PFSK-1 (cell line): ENCODE data around the gene FOSL2.

GRCh38 chr2:27583360-27583971 is 624 bp downstream of the ZNF512 start:
- RRBS = no CpG with 5 or more reads among the region's 13 CpGs

DNA sequence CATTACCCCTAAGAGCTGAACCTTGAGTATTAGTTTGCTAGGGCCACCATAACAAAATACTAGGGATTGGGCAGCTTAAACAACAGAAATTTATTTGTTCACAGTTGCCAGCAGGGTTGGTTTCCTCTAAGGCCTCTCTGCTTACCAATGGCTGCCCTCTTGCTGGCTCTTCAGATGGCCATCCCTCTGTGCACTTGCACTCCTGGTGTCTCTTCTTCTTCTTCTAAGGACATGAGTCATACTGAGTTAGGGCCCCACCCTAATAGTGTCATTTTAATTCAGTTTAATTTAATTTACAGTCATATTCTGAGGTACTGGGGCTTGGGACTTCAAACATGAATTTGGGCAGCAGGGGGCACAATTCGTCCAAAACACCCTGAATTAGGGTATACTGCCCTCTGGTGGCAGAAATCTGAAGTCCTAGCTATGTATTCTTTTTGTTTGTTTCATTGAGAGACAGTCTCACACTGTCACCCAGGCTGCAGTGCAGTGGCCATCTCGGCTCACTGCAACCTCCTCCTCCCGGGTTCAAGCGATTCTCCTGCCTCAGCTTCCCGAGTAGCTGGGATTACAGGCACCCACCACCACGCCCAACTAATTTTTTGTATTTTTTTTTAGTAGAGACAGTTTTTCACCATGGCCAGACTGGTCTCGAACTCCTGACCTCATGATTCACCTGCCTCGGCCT is 19.8 kb downstream of the SLC4A1AP start:
- RRBS = no CpG with 5 or more reads among the region's 8 CpGs

GRCh38 chr2:27730216-27730755 is 41.2 kb upstream of the MRPL33 start:
- RRBS = no CpG with 5 or more reads among the region's 4 CpGs

DNA sequence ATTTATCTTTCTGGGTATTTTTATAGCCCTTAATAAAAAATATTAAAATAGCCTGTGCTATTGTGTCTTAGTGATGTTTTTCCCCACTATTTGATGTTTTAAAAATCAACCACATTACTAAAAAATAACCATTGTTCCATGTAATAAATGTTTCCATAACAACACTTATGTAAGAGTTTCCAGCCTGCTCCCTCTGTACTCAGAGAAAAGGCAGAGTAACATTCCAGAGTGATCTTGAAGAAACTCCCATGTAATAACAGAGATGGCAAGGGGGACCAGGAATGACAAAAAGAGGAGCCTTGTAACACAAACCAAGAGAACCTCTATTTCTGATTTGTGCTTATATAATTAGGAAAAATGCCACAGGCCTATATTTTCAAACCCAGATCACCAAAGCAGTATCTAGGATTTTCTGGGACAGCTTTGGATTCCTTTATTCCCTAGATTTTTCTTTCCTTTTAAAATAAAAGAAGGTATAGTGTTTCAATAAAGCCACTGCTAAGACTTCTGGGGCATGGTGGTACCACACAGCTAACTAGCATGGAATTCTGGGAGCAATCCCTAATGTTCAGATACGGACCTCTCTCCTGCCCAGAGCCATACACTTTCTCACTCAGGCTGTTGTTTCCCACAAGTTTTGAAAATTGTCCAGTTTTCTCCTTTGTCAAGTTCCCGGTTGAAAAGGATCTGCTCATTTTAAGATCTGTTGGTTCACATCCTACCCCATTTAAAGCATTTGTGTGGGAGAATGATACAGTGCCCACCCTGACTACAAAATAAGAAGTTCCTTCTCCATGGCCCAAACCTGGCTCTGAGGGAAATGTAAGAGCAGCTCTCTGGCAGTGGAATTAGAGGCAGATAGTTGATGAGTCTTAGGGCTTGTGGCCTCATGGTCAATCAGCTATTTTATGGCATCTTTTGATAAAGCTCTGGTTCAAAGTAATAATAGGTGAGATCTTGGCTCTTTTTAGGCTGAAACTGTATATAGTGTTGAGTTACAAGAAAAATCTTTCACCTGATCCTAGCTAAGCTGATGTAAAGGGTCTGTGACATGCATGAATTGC is 8.5 kb downstream of the MRPL33 start:
- RRBS = no CpG with 5 or more reads among the region's 2 CpGs

- RRBS = no CpG with 5 or more reads among the region's 12 CpGs
Measured at GRCh38 chr2:28275885-28276731, 116.5 kb upstream of the FOSL2 start.

- RRBS = no CpG with 5 or more reads among the region's 3 CpGs
Measured at GRCh38 chr2:28280461-28280861, 112.2 kb upstream of the FOSL2 start.

GRCh38 chr2:28378651-28378845 is 14.1 kb upstream of the FOSL2 start:
- RRBS = no CpG with 5 or more reads among the region's 2 CpGs

DNA sequence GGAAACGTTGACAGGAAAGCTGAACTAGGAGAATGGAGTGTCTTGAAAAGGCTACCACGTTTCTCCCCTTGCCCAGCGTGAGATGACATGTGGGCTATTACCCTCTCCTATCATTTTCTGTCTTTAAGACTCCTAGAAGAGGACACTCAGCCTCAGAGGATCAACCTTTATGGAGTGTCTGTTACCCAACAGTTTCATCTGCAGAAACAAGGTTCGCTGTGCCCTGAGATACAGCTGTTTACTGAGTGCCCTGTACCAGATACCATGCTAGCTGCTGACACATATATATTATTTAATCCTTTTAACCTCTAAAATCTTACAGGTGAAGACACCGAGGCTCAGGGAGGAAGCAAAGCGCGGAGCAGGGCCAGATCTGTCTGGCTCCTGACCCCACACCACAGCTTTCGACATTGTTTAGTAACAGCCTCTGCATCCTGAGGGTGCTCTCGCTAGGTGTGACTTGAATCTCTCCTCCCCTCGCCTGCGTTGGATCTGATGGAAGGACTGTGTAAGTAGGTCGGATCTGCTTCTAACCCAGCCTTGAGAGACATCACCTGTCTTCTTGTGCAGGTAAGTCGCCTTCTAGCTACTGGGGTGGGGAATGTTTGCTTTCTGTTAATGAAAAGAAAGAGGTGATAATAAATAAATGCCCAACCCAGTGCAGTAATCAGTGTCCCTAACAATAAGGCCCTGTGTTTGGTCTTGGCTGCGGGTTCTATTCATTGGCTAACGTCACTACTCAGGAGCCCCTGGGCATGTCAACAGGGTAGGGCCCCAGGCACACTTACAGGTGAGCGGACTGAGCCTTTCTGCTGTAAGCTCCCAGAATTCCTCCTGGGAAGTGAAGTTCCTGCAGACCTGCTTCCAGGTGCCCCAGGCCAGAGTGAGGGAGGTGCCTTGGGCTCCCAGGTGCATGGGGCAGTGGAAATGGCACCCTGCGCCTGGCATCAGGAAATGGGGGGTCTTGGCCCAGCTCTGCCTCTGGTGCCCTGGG is 11.5 kb upstream of the FOSL2 start:
- RRBS = no CpG with 5 or more reads among the region's 17 CpGs

DNA sequence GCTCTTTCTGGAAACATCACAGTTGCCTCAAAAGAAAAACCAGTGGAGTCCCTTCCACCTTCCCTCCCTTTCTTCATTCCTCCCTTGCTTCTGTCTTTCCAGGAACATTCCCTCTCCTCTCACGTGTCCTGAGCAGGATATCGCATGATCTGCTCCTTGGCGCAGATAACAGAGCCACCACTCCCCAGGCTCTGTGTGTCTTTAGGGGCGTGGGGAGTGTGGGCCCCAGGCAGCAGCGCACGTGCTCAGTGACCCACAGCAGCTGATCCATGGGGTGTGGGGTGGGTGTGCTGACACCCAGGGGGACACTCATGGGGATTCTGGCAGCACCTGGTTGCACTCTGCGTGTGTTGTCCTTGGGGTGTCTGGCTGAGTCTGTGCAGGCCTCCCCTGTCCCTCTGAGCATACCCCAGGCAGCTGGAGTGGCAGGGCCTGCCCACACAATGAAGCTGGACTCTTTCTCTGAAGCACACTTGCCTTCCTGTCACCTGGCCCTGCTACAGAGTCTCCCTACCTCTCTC is 9.9 kb upstream of the FOSL2 start:
- RRBS = no CpG with 5 or more reads among the region's 7 CpGs

DNA sequence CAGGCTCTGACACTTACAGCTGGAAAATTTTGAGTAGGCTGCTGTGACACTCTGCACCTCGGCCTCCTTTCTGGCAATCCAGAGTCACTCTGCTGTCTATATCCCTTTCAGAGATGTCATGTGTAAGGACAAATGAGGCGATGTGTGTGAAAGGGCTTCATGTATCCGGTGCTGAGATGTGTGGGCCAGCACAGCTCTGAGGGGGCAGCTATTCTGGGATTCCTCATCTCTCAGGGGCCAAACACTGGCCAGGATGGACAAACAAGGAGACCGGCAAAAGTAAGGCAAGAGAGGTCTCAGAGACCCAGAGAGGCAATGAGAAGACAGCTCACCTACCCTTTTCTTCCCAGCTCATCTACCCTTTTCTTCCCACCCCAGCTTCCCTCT is 3.5 kb upstream of the FOSL2 start:
- RRBS = no CpG with 5 or more reads among the region's 4 CpGs

- RRBS = no CpG with 5 or more reads among the region's 52 CpGs
Measured at GRCh38 chr2:28392761-28393241, at the start of gene FOSL2. FOSL2 (plus strand) TSS chr2:28392858.

- RRBS = no CpG with 5 or more reads among the region's 6 CpGs
Measured at GRCh38 chr2:28395974-28396667, 3.5 kb downstream of the FOSL2 start.

DNA sequence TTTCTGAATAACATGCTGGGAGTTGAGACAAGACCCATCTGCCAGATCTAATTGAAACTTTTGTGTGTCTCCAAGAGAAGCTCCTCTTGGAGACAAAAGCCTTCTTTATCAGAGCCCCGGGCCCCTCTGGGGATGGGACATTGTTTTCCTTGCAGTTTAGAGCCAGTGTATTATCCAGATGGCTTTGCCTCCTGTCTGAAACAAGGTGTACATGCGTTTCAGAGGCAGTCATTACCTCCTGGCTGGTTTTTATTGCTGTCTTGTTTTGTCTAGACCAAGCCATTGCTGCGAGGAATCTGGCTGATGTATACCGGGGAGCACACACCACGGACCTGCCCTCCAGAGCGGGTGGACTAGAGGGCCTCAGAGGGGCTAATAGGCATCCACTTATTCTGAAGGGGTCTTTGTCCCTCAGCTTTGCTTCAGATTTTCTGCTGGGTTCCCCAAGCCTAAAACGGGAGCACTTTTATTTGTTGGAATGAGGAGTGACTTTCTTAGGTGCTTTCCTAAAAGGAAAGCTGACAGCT is 7.9 kb downstream of the FOSL2 start:
- RRBS = no CpG with 5 or more reads among the region's 7 CpGs

DNA sequence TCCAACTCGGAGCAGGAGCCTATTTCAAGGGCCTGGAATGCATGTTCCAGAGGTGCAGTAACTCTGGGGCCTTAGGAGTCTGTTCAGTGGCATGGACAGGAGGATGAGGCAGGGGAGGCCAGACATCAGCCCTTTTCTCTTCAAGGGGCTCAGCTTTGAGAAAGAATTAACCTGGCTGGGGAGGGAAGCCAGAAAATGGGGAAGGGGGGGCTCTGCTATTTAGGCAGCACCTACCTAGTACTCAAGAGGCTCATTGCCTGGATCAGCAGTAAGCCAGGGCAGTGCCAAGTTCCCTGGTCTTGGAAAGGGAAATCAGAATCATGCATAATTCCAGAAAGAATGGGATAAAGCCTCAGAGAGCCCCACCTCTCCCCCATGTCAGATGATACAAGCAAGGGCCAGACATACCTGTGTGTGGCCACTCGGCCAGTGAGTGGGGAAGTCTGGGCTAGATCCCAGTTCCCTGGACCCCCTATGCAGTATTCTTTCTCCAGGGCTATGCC is 12.3 kb downstream of the FOSL2 start:
- RRBS = no CpG with 5 or more reads among the region's 2 CpGs

DNA sequence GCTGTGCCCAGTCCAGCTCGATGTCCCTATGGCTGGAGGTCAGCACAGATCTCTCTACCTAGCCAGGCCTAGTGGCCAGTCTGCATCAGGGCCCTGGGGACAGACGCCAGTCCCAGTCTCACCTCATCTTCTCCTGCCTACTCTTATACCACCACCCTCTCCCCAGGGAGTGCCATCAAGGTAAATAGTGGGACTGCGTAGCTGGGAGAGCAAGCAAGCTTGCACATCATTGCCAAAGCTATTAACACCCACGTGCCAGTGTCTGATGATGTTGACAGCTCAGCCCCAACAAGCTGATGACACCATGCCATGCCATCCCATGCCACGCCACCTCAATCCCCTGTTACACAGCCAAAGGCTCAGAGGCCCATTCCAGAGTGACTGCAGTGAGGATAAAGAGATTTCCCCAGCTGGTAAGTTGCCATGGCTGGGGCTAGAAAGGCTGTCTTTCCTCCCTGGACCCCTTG is 7.5 kb upstream of the PLB1 start:
- RRBS = no CpG with 5 or more reads among the region's 5 CpGs

GRCh38 chr2:28544044-28544296 is 48.1 kb downstream of the PLB1 start:
- RRBS = no CpG with 5 or more reads among the region's 5 CpGs

- RRBS = no CpG with 5 or more reads among the region's 8 CpGs
Measured at GRCh38 chr2:28548054-28548622, 52.3 kb downstream of the PLB1 start.

DNA sequence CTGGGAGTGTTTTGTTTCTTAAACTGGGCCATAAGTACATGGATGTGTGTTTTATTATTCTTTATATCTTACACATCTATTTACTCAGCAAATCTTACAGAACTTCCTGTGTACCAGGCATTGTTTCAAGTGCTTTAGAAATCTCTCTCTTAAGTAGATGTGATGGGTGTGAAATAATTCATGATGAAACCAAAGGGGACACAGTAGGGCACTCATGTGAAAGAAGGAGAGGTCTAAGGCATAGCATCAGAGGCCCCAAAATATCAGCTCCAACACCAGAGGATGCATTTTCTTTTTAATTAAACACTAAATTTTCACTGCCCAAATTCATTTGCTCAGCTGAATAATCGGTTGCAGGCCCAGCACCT is 107.5 kb downstream of the PLB1 start:
- RRBS = no CpG with 5 or more reads among the region's 1 CpG

DNA sequence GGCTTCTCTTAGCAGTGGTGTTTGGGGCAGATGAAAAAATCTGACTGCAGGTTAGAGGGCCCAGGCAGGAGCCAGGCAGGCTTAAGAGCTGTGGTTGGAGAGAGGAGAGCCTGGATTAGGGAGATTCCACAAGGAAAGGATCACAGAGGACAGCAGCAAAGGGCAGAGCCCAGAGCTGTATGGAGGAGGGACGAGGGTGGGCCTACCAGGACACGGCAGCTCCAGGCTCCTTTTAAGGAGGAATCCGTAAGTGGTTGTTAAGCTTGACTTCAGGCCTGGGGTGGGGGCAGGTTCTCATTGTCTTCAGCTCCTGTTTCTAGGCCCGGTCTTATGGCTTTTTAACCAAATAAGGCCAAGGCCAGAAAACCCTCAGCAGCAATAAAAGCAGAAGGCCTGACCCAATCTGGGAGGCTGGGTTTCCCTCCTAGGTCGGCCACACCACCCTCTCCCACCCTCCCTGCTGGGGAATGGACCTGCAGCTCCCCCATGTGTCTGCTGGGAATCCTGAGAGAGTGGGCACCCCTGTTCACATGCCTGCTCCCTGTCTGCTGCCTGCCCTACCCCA is 111.1 kb downstream of the PLB1 start:
- RRBS = no CpG with 5 or more reads among the region's 5 CpGs

DNA sequence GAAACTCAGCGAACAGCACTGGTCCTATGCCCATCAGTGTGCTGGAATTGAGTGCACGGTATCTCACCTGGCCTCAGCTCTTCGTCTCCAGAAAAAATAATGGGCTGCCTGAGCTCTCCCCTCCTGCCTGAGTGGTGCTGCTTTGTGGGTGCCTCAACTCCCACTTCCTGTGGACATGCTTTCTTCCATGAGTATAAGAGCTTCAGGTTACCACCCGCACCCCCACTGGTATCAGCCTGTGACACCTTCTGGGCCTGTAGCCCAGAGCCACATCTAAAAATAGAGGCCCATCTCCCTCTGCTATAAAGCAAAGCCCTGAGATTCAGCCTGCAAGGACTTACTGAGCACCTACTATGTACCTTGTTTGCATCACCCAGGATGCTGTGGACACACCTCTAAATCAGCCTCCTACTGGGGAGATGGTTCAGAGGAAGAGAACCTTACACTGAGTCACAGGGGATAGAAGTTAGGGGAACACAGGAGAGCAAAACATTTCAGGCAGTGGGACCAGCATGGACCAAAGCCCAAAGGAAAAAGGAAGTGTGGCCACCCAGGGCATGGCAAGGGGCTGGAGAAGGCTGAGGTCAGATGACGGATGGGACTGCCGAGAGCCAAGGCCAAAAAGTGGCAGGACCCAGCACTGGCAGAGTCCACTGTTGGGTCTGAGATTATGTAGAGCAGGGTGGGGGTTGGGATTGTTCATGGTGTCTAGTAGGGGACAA is 123.8 kb upstream of the PPP1CB start:
- RRBS = no CpG with 5 or more reads among the region's 6 CpGs